Ascending aorta (tissue), 1 donor: ENCODE measurements around a stretch of chr6.

GRCh38 chr6:141403662-141404181 lies 729.0 kb upstream of the GJE1 start:
- PRO-cap = no peak

DNA sequence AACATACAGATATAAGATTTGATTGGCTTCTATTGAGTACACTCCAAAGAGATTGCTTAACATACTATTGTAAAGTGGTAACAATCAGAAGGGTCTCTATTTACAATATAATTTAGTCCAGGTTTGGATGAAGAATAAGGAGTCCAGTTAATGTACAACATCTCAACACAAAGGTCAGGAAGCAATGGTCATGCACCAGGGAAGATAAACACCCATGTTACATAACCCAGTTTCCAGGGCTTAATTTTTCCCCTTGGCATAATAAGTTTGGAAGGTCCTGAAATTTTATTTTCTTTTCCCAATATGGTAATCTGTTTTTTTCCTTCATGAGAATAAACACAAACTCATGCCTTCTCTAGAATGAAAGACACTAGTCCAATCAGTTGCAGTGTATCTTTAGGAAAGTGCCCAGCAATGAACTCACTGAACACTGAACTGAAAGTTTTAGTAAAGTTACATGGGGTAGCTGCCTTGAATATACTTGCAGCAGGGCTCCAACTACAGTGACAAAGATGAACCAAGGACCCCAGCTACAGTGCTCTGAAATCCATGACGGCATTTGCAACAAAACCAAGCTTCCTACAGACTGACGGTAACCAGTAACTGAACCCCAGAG lies 255.3 kb upstream of the GJE1 start:
- PRO-cap = no peak

DNA sequence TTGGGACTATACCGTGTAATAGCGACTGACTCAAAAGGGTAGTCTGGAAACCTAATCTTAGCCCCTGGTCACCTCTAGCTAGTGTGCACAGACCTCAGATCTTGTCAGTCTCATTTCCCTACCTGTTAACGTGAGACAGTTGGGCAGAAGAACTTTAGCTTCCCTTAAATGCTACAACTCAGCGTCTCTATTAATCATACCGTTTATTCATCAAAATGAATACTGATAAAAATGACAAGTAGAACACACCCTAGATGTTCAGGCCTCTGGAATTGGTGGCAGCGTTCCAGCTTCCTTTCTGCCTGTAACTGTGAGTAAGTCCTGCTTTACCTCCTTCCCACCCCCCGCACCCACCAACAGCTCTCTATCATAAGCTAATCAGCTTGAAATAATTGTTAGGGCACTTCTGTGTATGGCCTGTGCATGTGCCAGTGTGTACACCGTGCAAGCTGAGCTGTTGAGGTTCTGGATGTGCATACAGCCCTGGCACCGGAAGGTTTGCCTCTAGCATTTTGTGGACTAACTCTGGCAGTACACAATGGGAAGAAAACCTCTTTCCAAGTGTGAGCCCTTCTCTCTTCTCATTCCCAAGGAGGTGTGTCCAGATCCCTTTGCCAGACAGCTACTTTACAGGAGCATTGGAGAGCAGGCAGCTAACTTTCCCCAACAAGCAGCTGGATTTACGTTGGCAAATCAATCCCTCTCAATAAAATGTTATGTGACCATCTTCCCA lies 1.0 kb upstream of the ADGRG6 start:
- PRO-cap = no peak

DNA sequence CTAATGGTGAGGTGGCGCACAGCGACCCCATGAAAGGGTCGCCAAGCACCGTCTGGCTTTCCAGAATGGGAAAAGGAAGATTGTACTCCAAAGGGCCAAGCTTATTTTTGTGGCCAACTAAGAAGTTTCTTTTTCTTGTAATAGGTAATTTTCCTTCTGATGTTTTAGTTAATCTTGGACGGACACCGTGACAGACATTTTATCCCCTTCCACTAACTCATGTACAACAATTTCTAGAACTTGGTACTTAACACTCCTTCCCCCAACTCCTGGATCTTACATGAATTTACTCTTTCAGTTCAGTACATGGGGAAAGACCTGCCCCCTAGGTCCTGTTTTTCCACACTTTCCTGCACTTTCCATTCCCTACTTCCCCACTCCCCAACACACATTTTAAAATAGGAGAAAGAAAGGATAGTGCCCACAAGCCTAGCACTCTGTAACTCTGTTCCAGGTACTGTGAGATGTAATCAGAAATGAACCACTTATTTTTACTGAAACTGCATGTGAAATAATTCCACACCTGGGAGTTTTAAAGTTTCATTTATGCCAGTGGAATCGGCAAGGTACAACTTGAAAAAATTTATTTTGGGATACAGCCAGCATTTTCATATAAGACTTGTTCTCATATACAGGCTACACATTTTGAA lies 1.3 kb downstream of the ADGRG6 start:
- PRO-cap = no peak

- PRO-cap = no peak
Measured at GRCh38 chr6:142373949-142374325, 72.1 kb downstream of the ADGRG6 start.

GRCh38 chr6:142716012-142716551 lies 228.9 kb downstream of the HIVEP2 start:
- PRO-cap = no peak

DNA sequence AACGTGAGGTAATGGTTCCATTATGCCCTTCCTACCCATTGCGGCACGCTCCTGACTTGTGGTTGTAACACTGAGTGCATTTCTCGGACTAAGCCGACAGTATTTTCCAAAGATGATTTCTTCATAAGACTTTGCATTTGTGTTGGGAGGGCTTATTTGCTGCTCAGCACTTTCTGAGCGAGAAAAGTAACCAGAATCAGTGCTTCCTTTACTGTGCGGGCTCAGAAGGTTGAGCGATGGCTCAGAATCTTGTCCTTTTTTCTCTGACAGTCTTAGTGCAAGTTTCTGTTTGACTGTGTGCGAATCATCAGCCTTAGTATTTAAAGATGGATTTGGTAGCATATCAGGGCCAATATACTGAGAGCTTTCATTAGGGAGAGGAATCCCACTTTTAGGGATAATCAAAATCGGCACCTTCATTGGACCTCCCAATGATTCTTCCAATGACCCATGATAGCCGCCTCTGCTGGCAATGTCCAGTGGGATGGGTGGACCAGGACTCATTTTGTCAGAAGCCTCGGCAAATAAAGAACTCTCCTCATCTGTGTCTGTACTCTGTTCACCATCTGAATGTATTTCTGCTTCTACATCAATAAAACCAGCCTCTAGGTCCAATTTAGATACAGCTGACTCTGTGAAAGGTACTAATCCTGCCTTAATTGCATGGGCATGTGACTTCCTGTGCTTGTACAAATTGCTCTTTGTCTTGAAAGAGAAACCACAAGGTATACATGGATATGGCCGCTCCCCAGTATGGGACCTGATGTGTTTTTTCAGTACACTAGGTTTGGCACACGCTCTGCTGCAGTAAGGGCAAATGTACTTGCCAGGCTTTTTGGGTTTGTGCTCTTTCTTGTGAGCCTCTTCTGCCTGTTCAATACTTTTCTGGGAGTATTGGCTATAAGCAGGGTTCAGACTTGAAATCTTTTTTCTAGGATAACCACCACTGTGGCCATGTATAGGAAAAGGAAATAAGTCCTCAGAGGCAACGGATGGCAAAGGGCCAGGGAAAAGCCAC lies 171.3 kb downstream of the HIVEP2 start:
- PRO-cap = no peak

GRCh38 chr6:142827166-142827539 lies 117.8 kb downstream of the HIVEP2 start:
- PRO-cap = no peak

DNA sequence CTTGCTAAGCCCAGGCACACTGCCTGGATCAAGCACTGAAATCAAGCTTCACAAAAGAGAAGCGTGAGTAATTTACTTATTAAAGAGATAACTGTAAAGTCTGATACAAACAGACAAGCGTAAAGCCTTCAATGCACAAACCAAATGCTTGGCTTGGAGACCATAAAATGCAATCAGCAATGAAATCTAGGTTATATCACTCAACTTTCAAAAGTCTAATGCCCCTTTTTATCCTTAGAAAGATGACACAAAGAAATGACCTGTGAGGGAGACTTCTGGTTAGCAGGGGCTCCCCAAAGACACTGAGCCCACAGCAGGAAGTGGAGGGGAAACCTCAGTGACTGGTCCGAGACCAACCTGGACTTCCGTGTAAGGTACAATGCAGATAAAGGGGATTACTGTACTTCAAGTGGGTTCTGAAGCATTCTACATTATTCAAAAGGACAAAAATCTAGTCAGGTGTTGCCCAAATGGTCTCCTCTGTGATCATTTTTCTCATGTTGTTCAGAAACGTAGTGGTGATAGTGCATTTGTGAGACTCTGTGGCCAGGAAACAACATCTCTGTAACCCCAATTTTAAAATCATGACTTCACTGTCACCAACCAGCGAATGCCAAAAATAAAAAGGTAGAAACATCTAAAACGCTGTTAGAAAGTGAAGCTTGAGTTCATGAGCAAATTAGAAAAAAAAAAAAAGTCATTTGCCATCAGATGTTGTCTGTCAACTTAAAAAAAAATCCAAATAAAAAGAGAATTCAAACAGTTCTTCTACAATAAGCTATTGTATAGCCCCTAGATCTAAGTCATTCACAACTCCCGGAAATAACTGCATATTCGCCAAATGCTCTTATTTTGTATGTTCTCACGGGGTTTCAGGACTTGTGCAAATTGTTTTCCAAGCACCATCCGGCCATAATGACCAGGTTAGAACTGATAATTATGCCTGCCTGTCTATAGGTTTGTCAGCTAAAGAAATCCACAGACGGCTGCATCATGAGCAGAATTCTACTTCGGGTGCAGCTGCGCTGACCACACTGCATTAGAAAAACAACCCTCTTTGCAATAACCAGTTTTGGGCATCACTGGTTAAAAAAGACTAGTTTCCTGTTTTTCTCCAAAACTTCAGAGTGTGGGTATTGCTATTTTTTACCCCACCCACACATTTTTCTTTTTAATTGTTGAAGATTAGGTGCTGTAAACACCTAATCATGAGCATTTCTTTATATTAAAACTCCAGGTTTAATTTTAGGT lies 88.0 kb downstream of the HIVEP2 start:
- PRO-cap = no peak

GRCh38 chr6:142888737-142889264 lies 56.2 kb downstream of the HIVEP2 start:
- PRO-cap = no peak

- PRO-cap = no peak
Measured at GRCh38 chr6:142902623-142903179, 42.3 kb downstream of the HIVEP2 start.

- PRO-cap = no peak
Measured at GRCh38 chr6:142927774-142928231, 17.2 kb downstream of the HIVEP2 start.

GRCh38 chr6:142932742-142933265 lies 12.2 kb downstream of the HIVEP2 start:
- PRO-cap = no peak

DNA sequence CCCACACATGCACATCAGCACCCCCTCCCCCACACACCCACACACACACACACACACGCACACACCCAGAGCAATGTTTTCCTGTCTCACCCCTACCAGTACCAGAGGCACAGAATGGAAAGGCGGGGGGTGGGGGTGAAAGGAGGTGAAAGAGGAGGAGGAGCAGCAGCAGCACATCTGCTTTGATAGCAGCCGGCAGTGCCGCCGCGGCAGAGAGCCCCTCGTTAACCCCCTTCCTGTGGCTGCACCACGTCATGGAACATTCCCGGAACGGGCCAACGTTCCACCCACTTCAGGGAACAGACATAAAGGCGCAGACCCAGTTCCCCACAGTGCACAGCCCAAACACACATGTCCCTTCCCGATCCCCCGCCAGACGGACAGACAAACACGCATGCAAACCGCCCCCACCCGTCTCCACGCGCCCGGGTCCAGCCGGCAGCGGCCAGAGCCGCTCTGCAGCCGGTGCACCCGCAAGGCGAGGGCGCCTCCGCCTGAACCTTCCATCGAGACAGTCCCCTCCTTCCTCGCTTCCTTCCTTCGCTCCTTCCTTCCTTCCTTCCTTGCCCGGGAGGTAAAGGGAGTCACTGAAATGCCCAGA lies 486 bp downstream of the HIVEP2 start:
- PRO-cap = unidirectional peak, plus-strand start at position 139 of the sequence; bidirectional peak, plus-strand start at position 322 of the sequence, minus-strand start at position 200 of the sequence

GRCh38 chr6:143054040-143054549 lies 6.6 kb upstream of the AIG1 start:
- PRO-cap = no peak

GRCh38 chr6:143058681-143059587 lies 1.8 kb upstream of the AIG1 start:
- PRO-cap = no peak

DNA sequence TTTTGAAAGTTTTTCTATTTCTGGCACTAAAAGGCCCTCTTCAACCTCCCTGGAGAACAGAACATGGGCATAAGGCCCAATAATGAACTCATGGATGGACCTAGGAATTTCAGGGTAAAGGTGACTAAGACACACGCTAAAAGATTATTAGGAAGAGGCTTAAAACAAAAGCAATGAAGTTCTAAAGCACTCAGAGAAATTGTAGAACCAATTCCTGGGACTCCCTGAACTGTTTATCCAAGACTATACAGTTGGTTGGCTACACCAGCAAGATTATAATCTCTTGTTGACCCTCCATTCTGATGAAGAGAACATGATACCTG lies 1.1 kb downstream of the AIG1 start:
- PRO-cap = no peak

DNA sequence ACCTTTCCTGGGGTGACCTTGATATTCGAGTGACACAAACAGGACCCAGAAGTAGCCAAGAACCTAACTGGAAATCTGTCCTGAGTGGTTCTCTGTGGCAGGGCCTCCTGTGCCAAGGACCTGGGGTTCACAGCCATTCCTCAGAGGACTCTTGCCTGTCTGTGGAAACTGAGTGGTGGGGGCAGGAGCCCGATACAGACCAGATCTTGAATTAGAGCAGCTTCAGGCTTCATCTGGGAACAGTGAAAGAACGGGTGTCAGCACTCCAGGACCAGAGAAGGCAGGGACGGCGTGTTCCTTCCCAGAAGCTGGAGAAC lies 4.4 kb upstream of the FUCA2 start:
- PRO-cap = no peak

DNA sequence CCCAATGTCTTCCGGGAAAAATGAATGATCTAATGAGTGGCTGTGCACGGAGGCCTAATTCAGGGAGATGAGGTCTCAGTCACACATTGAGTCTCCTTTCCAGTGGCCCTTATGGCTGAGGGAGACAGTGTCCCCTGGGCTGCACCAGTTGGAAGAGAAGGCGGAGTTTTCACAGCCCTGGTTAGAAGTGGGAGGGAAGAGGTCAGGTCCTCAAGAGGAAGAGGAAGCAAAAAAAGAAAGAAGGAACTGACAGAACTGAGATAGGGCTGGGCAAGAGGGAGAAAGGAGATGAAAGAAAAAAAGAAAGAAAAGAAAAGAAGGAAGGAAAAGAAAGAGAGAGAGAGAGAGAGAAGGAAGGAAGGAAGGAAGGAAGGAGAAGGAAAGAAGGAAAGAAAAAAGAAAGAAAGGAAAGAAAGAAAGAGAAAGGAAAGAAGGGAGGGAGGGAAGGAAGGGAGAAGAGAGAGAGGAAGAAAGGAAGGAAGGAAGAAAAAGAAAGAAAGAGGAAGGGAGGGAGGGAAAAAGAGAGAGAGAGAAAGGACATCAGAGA lies 5.1 kb upstream of the FUCA2 start:
- PRO-cap = no peak

DNA sequence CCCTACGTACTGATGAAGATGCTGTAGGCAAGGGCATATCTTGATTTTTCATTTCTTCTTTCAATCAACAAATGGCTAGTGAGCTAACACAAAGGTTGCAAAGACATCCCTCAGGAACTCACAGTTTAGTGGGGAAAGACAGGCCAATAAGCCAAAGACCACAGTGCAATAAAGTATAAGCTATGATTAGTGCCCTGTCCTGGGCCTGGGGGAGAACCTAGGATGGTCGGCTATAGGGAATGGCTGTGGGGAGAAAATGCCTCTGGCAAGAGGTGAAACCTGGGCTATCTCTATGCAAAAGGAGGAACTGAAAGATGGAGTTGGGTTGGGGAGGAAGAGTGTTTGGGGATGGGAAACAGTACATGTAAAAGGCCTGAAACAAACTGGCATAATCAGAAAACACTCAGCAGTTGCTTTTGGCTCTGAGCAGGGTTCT lies 31.8 kb upstream of the FUCA2 start:
- PRO-cap = no peak